Body of pancreas (tissue), 2 donors: ENCODE data around the genes MMP2, CAPNS2, SLC6A2, CES1 and MT1A.

DNA sequence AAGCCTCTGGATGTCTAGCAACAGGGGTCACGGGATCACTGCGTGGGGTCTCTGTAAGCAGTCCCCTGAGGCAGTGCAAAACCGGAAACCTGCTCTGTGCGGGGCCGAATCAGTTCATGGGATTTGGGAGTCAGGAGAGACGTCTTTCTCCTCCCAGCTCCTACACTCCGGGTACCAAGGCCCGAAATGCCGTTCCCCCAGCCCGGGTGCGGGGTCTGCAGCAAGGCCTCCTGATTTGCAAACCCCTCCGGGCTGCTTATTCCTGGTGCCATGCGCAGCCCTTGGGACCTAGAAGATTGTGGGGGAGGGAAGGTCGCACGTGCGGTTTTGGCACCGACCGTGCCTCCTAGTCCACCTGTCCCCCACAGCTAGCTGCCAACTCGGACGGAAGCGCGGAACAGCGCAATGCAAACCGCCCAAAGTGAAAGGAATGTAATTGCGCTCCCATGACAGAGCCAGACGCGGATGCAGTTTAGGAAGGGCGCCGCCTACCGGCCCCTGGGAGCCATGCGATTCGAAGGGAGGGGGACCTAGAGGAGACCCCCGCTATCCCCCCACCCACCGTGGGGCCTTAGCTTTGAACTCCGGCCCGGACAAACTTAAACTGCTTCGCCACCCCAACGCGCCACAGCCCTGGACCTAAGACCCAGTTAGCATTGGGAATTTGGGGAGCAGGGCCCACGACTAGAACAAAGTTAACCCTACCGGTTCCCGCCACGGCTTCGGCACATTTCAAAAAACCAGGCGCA lies 6.6 kb downstream of the IRX5 start:
- PRO-cap: no peak
- RAMPAGE, long total RNA, 2 experiments: no peak in any of the 2 experiments

- PRO-cap: bidirectional peak, plus-strand start at chr16:55479259, minus-strand start at chr16:55479039
- RAMPAGE, long total RNA, 2 experiments: start-site peak on the plus strand in 2 of 2 experiments, at chr16:55479171-55479618 at its widest, 22 to 59 reads per replicate
These were observed at the start of gene MMP2 for GRCh38 chr16:55478527-55479828. Gene MMP2 (plus strand): TSS chr16:55479198.

GRCh38 chr16:55566542-55567821 lies at the start of gene CAPNS2:
Gene CAPNS2 (plus strand): TSS chr16:55566684.
- PRO-cap: no peak
- RAMPAGE, long total RNA, 2 experiments: no peak in any of the 2 experiments

GRCh38 chr16:55613916-55614457 lies 41.8 kb upstream of the SLC6A2 start:
- PRO-cap: no peak
- RAMPAGE, long total RNA, 2 experiments: no peak in any of the 2 experiments

- PRO-cap: no peak
- RAMPAGE, long total RNA, 2 experiments: no peak in any of the 2 experiments
These were observed at the start of gene SLC6A2 for GRCh38 chr16:55655514-55656496. Gene SLC6A2 (plus strand): TSS chr16:55655988.

DNA sequence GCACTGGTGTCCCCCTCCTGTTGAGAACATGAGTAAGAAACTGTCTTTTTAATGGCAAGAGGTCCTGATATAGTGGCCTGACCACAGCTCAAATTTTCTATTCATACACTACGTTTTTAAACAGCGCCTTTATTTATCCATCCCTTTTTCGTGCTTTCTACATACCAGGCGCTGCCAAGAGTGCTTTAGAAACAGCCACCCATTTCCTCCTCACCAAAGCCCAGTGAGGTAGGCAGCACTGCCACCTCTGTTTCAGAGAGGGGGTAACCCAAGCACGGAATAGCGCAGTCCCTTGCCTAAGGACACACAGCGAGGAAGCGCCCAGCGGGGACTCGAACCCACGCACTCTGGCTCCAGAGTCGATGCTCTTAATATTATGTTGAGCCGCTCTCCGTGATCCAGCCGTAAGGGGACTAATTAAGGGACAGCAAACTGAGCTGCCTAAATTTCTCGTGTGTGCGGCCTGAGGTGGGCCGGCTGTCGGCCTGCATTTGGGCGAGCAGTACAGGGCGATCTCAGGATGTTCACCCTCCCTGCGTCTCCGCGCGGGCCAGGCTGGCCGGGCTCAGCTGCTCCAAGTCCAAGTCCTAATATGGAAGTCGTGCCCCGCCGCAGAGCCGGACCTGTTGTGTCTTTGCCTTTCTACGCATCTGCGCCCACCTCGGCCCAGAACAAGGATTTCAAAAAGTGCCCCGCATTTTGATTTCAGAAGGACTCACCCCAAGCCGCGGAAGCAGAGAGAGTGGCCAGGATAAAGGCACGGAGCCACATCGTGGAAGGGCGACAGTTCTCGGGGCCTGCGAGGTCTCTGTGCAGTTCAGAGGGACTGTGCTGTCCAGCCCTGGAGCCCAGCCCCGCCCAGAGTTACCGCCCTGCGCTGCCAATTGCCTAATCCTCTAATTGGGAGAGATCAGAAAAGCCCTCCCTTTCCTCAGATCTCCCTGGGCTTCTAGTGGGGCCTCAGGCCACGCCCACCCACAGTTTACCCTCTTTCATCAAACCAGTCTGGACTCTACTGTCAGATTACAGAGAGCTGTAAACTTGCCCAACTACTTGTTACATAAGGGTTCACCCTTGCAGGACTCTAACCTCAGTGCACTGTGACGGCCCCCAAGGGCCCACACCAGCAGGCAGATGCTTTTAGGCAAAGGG lies at the start of gene CES1:
TSS of gene CES1 (minus strand) at position 812 of the 1,152 bp plus-strand sequence.
- PRO-cap: no peak
- RAMPAGE, long total RNA, 2 experiments: start-site peak on the minus strand in 2 of 2 experiments, centred at positions 804 to 820 of the sequence, 28 to 97 reads per replicate

DNA sequence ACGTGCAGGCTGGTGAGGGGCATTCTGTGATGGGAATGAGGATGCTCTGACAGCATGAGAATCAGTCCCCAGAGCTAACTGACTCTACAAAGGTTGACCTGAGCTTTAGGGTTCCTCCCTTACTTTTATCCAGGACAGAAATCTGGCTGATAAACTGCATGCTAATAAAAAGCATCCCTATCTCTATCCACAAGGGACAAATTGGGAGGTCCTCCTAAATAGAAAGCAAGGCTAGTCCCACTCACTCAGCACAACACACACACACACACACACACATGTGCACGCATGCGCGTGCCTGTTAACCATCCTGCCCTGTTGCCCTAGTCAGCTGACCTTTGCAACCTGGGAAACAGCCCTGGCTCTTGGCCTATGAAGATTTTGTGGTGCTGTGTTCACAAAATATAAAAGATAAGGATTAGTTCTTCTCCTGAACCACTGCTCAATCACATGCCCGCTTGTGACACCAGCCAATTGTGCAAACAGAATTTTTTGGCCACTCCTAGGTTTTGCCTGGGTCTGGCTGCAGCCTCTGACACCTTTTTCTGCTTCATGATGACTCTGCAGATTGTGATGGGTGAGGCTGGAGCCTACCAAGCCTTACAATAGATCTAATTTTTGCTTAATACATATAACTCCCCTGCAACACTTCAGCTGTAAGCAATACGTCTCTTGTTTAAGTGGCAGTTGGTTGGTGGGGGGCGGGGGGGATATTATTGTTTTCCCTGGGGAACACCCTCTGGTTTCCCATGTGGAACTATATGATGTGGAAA lies 3.3 kb upstream of the CES1 start:
- PRO-cap: no peak
- RAMPAGE, long total RNA, 2 experiments: no peak in any of the 2 experiments

- PRO-cap: no peak
- RAMPAGE, long total RNA, 2 experiments: no peak in any of the 2 experiments
These were observed 80.7 kb upstream of the CES5A start for GRCh38 chr16:55955669-55956403.

DNA sequence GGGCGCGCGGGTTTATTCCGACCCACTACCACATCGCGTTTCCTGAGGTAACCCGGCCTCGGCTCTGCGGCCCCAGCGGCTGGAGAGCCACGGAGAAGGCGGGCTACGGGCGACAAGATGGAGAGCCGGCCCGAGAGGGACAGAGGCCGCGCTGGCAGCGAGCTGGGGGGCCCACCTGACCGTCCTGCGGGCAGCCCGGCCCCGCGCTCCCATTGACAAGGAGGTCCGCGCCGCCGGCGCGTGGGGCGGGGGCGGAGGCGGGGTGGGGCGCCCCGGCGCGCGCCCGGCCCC lies 481 bp upstream of the GNAO1 start:
- PRO-cap: bidirectional peak, plus-strand start outside the sequence, minus-strand start at position 186 of the sequence
- RAMPAGE, long total RNA, 2 experiments: no peak in any of the 2 experiments

GRCh38 chr16:56299107-56299520 lies 107.8 kb downstream of the GNAO1 start:
- PRO-cap: no peak
- RAMPAGE, long total RNA, 2 experiments: no peak in any of the 2 experiments

DNA sequence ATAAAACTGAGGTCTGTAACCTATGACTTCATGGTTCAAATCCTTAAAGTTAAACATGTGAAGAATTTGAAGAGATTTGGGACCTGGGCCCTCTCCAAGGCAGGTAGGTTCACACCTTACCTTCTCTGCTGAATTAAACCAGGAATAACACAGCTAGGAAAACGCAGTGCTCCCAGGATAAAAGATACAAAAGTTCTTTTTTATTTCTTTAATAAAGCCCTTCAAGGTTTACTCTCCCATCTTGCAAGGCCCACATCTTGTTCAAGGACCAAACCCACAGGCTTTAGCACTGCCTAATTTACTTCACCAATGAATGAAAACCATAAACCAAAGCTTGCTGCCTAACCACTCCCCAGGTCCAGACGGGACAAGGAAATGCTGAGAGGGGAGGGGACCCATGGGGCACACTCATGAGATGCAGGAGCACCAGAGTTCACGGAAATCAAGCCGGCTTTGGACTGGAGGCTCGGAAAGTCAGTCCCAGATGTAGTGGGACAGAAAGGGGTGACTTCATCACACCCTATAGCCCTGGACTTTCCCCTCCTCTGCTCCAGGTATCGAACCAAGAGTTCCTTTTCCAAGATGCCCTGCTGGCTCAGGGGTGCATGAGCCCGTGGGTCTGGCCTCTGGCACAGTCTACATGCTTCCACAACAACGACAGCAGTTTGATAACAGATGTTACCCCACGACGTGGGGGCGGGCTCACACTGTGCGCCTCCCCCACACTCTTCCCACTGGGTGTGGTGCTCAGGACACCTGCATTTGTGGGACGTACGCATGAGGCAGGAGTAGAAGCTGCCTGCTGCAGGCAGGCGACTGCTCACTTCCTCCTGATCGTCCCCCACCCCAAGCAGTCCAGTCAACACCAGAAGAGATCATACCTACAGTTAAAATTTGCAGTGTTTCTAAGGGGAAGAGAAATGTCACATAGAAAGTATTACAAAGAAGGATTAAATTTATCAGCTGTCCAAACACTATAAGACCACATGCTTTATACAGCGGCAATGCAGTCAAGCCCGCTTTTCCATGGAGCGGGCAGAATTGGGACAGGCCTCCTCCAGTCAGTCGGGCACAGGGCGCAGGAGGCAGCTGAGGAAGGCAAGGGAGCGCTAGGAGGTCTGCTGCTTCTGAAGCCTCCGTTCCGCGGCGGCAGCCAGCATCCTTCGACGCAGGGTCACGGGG lies 63.2 kb downstream of the AMFR start:
- PRO-cap: no peak
- RAMPAGE, long total RNA, 2 experiments: no peak in any of the 2 experiments

DNA sequence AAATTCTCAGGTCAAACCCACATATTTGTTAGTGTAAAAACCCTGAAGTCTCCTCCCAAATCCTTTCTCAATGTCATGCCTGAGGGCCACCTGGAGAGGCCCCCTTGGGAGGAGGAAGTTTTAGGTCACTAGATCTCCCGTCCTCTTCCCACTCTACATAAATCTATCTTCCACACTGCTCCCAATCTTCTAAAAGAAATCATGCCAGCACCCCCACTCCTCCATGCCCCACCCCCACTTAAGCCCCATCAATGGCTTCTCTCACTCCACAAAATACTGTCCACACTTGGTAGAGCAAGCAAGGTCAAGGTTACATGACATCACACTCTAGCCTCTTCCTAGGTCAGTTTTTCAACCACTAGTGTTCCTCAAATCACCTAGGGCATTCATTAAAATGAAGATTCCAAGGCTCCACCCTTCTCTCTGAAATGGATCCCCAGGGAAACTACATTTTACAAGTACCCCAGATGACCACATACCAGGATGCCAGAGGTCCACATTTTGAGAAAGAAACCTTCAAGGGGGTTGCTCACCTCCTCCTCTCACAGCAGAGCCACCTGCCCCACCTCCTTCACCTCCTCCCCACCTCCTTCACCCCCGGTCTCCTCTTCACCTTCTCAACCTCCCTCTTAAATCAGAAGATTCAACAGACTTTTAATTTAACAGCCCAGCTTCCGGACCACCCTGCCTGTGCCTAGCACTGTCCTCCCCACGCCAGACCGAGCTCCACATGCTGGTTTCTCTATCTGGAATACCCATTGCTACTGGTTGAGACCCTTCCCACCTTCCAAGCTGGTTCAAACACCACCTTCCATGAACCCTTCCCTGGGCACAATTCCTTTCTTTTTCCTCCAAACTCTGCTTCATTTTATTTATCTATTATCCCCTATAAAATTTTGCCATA lies 3.2 kb downstream of the AMFR start:
- PRO-cap: no peak
- RAMPAGE, long total RNA, 2 experiments: no peak in any of the 2 experiments

GRCh38 chr16:56605939-56606495 lies 2.4 kb upstream of the MT2A start:
- PRO-cap: no peak
- RAMPAGE, long total RNA, 2 experiments: no peak in any of the 2 experiments

- PRO-cap: no peak
- RAMPAGE, long total RNA, 2 experiments: no peak in any of the 2 experiments
These were observed 1.2 kb upstream of the MT2A start for GRCh38 chr16:56606983-56607734.

GRCh38 chr16:56611052-56611320 lies 2.6 kb downstream of the MT2A start:
- PRO-cap: unidirectional peak, plus-strand start at chr16:56611127
- RAMPAGE, long total RNA, 2 experiments: no peak in any of the 2 experiments

GRCh38 chr16:56637888-56638881 lies at the start of gene MT1A:
Gene MT1A (plus strand): TSS chr16:56638666.
- PRO-cap: bidirectional peak, plus-strand start at chr16:56638669, minus-strand start at chr16:56638499
- RAMPAGE, long total RNA, 2 experiments: start-site peak on the plus strand in 2 of 2 experiments, at chr16:56638622-56638671 at its widest, 81 to 389 reads per replicate

DNA sequence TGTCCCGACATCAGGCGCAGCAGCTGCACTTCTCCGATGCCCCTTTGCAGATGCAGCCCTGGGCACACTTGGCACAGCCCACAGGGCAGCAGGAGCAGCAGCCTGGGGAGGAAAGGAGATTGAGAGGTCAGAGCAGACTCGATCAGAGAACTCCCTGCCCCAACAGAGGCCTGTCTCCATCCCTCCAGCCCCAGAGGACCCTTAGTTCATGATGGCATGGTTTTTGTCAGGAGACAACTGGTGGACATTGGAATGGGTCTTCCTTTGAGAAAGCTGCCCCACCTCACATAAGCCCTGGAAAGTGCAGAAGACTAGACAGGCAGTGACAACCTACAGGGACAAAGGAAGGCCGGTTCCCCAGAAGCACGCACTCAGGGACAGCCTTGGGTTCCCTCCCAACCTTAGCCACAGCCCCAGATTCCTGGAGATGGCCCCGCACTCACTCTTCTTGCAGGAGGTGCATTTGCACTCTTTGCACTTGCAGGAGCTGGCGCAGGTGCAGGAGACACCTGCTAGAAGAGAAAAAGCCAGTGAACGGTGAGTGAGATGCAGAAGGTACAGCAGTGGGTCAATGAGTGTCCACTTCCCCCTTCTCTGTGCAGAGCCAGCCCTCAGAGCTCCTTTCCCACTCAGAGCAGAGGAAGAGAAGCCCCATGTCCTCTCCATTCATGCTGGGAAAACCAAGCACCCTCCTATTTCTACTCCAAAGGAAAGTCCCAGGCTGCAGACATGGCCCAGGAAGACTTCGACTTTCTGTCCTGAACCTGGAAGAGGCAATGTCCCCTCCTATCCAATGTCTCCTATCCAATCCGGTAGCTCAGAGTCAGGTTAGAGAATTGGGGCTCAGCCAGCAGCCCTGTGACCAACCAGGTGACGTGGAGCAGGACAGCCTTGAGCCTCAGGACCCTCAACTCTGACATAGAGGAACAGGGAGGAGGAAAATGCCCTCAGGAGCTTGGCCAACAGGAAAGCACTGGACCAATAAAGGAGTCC lies 700 bp downstream of the MT1G start:
- PRO-cap: bidirectional peak, plus-strand start at position 869 of the sequence, minus-strand start at position 753 of the sequence
- RAMPAGE, long total RNA, 2 experiments: start-site peak on the minus strand in 1 of 2 experiments, centred at position 759 of the sequence, 18 reads per replicate

GRCh38 chr16:56675600-56676286 lies 6.1 kb downstream of the MT1H start:
- PRO-cap: no peak
- RAMPAGE, long total RNA, 2 experiments: no peak in any of the 2 experiments

DNA sequence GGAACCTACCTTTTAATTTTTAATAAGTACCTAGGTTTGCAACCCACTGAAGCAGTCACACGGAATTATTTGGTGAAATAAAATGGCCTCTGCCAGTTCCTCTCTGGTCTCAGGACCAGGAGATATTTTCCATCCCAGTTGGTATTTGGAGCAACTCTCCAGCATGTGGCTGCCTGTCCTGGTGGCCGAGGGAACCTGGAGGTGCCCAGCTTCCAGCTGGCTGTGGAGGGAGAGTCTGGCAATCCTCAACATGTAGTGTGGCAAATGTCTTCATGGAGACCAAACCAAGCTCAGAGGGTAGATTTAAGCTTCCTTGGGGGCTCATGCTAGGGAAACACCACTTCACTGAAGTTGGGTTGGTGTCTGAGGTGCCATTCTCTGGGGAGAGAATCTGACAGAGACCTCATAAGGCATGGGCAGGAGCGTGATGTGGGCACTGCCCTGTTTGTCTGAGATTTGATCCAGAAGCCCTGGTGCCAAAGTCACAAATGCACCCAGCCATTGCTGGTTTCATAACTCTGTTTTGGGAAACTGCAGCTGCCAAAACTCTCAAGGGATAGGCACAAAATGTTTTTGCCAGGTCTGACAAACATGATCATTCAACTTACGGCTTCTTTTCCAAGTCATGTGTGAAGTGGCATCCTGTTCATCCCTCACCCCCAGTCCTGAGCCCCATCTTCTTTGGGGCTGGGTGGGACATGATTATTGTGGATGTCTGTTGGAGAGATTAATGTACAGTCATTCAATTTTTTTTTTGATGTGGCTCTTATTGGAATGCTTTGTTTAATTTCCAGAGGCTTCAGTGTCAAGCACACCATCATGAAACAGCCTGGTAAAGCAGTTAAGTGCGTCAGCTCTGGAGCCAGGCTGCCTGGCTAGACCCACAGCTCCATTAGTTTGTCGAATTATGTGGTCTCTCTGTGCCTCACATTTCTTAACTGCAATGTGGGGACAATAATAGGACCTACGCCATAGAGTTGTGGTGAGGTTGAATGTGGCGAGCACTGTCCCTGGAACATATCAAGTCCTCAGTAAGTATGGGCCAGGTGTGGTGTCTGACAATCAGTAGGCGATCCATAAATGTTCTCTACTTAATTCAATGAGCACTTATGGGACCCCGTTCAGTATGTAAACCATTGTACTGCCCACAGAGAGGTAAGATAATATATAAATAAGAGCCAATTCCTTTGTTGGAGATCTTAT lies 3.1 kb downstream of the MT1X start:
- PRO-cap: bidirectional peak, plus-strand start at position 455 of the sequence, minus-strand start at position 458 of the sequence
- RAMPAGE, long total RNA, 2 experiments: no peak in any of the 2 experiments

DNA sequence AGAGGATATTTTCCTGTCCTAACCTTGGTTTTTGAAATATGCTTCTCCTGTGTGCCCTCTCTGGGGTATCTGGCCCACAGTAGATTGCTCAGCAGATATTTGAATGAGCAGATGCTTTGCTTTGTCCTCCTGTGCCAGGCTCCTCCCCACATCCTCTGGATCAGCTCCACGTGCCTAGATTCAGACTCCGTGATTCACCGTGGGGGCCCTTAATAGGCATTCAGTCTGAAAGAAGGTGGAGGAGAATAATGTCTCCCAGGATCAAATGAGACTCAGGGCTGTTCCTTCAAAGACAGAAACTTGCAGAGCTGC lies 16.1 kb upstream of the SLC12A3 start:
- PRO-cap: no peak
- RAMPAGE, long total RNA, 2 experiments: no peak in any of the 2 experiments